Left ventricle myocardium (tissue), 1 donor: Measurements from ENCODE around the gene CTDP1.

DNA sequence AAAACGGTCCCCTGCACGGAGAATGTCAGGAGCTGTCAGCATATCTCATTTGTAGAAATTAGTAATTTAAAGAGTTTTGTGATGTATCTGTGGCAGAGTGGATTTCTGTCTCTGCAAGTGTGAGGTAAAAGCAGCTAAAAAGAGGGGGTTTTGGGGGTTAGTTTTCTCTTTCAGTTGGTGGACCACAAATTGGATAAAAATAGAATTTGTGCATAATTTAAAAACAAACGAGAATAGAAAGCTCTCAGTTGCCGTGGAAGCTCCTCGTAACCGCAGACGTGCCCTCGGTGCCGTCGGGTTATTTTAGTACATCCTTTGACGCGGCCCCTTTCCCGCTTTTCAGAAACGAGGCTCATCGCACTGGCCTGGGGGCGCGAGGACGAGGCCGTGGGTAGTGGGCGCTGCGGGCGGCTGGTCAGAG, 40.1 kb downstream of the NFATC1 start:
- PRO-cap, result no peak

DNA sequence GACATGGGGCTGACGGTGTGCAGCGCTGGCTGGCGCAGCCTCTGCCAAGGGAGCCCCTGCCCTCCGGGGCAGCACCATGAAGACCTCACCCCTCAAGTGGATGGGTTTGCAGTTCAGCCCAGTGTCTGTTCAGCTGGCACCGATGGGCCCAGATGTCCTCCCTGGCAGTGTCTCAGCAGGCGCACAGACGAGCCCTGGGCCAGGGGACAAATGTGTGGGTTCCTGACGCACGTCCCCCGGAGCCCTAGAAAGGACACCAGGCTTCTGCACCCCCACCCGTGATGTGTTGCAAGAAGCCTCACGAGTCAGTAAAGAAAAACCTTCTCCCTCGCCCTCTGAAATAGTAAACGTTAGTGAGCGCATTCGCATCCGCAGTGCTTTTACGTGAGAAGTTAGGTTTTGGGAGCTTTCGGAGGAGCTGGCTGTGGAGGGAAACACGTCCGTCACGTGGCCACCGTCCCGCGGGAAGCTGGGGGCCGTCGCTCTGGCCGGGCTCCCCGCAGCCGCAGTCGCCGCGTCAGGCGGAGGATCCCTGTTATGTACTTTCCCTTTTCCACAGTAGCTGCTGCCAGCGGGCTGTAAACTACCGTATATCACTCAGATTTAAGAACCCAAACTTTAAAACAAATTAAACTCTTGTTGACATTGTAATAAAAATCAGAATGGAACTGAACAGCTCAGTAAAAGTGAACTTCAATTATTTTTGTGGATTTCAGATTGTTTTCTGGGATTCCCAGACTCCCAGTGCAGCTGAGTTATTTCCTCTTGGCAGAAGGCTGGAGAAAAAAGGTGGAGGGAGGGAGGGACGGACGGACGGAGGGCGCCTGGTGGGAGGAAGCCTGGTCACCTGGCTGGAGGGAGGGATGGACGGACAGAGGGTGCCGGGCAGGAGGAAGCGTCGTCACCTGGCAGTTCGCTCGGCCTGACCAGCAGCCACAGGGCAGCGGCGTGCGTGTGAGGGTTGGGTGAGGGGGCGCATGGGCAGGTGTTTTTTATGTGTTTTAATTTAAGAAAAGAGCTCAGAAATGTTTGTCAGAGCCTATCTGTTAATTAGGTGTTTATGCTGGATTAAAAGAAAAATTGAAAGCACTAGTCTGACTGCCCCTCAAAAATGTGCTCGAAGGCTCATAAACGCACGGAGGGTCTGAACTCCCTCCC, 112.1 kb downstream of the NFATC1 start:
- PRO-cap, result bidirectional peak, plus-strand start at position 508 of the sequence, minus-strand start at position 401 of the sequence

DNA sequence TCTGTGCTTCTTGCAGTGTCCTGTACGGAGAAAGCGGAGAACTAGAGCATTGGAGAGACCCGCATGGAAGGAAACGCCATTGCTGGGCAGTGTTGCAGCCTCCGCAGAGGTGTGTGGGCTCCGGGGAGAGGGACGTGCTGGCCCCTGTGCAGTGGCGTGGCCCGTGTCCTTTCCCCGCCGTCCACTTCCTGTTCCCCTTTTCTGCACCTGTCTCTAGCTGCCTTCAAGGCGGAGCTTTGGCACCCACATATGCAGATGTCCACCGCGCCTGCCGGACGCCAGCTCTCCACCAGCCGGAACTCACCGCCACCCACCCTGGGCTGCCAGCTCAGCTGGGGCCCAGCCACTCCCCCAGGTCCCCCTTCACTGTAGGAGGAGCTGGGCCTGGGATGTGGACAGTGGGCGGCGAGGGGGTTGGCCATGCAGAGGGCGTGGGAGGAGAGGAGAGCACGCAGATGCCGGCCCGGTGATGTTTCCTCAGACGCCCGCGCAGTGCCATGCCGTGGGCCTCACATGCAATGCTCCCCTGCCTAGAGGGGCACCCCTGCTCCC, 113.4 kb downstream of the NFATC1 start:
- PRO-cap, result no peak

DNA sequence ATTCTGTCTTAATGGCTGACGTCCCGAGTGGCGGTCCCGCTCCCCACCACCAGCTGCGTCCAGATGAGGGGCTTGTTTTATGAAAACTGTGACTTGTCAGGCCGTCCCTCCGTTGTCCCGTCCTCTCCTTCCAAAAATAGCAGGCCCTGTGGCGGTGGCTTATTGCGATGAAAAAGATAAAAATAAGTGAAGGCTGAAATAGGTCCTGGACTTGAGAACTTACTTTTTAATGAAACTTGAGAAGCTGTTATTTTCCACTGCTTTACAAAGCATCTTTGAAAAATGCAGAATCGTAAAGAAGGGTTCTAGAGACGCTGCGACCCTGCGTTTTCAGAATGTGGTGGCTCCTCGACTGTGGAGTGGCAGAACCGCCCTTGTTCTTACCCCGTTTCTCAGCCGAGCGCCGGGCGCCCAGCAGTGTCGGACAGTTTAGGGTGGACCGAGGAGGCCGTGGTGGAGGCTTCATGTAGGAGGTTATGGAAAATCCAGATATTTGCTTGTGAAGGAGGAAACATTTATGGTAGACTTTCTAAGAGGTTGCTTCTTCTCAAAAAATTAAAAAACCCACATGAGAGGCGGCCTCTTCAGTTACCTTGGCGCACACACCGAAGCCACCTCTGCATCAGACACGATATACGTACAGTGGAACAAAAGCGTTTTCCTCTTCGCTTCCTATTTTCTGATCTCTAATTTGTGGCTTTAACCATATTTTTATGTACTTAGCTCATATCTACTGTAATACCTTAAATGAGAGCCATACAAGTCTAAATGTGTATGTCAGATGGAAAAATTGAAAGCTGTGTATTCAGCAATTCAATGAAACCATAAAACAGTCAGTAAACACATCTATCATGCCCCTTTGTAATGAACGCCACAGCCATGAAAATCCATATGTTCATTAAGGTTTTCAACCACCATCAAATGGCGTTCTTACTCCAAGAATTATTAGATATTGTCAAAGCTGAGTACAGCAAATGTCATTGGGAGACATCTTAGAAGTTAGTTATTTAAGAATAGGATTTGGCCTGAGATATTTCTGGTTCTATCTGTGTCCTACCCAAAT, 120.7 kb downstream of the NFATC1 start:
- PRO-cap, result no peak

DNA sequence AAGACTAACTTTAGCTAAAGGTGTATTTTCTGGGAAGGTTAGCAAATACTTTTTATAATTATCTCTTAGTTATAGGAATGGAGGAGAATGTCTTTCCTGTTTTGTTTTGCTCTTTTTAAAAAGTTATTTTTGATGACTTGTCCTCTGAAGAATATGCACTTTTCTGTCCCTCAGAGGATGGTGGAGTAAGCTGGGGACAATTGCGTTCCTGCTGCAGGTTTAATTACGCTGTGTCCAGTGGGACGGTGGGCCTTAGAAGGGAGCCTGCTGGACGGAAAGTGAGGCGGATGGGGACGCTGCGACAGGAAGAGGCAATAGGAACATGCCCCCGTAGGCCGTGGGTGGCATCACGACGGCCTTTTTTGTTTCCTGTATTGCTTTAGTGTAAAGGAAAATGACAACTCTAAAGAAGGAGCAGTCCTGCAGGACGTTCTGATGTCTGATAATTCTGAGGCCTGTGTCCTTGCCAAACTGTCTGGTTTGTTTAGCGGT, 121.5 kb downstream of the NFATC1 start:
- PRO-cap, result no peak

- PRO-cap, result no peak
These were observed 127.7 kb downstream of the NFATC1 start for GRCh38 chr18:79523136-79524203.

DNA sequence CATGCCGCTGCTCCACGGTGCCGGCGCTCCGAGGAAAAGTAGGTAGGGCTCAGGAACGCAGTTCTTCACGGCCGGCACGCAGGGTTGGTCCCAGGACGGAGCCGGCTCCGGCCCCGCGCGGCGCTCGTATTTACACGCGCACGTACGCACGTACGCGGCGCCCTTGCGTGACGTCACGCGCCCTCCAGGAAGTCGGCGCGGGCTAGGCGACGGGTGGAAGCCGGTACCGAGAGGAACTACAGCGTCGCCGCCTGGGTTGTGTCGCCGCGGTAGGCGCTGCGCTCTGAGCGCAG, at the start of gene CTDP1:
TSS of gene CTDP1 (plus strand) at position 190 of the 293 bp plus-strand sequence.
- PRO-cap, result bidirectional peak, plus-strand start at position 190 of the sequence, minus-strand start at position 132 of the sequence

DNA sequence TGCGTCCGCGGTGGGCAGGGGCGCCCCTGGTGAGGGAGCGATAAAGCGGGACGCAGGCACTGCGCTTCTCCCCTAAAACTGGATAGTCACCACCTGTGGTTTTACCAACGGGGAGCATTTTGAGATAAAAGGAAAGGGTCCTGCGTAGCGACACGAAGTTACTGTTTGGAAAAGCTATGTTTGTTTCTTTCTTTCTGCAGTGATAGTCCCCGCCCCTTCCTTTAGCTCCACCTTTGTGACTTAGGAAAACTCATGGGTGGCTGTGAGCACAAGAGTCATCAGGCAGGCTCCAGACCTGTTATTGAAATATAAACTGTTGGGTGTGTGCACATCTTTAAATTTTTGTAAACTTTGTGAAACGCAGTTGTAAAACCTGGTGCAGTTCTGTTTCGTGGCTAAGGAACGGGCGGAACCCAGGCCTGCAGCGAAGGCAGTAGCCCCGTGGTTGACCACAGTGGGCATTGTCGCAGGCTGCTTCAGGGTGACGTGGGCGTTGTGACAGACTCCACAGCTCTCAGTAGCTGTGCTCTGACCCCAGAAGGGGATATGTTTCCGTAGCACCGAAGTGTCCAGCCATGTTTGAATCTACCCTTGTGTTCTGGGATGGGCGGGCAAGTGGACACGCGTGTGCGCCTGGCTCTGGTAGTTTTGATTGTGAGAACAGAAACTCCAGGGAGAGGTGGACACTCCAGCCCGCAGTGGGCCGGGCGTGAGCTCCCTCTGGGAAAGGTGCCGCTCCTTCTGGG, 905 bp downstream of the CTDP1 start:
- PRO-cap, result unidirectional peak, minus-strand start at position 167 of the sequence

- PRO-cap, result no peak
These were observed 5.7 kb downstream of the CTDP1 start for GRCh38 chr18:79685287-79685800.

- PRO-cap, result no peak
These were observed 31.5 kb downstream of the CTDP1 start for GRCh38 chr18:79711204-79711403.

DNA sequence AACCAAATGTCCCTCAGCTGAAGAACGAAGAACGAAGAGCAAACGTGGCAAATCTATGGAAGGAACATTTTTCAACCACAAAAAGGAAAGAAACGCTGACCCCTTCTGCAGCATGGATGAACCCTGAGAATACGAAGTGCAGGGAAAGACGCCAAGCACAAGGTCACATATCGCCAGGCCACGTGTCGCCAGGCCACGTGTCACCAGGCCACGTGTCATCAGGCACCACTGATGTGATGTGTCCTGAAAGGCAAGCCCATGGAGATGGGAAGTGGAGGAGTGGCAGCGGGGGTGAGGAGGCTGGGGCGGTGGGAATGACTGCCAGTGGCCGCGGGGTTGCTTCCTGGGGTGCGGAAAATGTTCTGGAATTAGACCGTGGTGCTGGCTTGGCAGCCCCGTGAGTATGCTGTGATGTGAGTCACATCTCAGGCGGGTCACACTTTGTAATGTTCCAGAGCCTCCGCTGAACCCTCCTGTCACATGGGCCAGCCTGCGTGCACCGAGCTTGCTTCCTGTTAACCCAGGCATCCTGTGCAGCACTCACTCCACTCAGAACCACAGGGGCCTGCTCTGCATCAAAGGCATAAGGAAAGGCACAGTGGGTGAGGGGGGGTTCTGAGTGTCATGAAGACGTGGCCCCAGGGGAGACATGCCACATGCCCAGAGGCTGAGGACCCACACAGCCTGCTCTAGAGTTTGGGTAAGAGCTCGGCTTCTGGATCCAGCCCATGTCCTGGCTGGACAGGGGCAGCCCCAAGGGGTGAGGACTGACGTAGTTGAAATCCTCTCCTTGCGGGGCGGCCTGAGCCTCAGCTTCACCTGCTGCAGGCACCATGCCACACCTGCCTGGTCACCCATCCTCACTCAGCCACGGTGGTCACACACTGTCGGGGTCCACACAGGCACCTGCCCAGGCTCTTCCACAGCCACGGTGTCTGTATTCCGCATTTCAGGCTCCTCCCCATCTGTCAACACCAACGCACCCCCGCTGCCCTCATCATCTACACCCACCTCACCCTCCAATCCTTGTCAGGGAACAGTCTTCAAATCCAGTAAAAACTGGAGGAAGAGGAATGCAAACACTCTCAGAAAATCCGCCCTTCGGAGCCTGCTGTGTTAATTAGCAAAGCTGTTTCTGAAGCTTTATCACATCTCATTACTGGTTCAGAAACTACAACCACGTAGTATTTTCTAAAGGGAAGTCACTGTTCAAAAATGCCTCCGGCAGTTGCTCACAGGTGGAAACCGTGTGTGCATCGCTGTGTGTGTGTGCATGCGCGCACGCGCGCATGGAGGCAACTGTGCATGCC, 38.7 kb downstream of the SLC66A2 start:
- PRO-cap, result no peak

GRCh38 chr18:79926887-79927627, 24.4 kb downstream of the SLC66A2 start:
- PRO-cap, result no peak

DNA sequence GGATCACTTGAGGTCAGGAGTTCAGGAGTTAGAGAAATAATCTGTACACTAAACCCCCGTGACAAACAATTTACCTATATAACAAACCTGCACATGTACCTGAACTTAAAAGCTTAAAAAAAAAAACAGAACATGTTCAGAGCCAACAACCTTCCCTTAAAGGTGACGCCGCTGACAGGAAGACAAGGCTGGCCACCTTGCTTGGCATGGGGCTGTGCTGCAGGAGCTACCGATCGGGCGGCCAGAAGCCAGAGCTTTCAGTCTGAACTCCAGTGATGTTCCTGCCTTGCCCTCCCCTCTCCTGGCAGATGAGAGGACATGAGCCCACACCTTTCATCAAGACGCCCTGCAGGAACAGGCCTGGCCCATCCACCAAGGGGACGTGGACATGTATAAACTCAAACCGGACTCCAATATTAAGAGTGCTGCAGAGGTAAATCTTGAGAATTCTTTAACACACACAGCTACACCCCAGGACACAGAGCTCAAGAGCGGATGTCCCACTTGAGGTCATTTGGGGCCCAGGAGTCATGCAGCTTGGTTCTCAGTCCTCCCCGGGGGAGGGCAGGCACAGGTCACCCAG, 11.0 kb downstream of the SLC66A2 start:
- PRO-cap, result no peak

DNA sequence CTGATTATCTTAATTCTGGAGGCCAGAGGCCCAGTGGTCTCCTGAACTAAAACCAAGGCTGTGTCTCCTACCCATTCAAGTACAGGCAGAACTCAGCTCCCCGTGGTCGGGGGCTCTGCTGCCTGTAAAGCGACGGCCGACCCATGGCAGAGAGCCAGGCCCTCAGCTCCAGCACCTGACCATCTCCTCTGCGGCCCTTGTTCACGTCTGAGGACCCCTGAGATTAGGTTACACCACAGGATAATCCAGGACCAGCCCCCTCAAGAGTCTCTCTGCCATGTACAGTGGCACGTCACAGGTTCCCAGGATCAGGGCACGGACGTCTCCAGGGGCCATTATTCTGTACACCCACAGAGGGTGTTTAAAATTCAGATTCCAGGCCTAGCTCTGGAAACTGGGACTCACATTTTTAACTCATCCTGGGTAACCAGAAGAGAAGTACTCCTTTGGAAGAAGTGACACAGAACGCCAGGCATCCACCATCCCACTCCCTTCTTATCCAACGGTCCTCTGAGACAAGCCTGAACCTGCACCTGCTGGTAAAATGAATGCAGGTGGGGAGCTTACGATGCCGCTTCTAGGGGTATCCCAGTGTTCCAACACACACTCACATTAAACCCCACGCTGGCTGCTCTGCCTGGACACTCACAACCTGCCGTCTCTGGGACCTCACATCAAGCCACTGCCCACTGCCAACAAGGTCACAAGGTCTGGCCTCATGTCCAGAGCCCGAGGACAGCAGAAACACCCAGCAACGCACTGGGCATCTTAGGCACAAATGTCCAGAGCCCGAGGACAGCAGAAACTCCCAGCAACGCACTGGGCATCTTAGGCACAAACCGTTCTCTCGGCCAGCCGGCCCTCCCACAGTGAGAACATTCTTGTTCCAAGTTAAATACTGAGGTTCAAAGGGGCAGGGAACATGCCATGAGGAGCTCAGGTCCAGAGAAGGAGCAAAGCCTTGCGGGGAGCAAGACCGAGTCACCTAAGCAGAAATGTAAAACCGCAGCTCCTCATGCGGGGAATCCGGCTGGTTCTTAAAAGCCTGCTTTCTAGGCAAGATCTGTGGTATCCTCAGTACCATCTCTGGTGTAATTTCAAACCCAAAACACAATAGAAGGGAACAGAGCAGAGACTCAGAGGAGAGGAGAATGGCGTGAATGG, 10.0 kb downstream of the SLC66A2 start:
- PRO-cap, result no peak

- PRO-cap, result no peak
These were observed 5.8 kb downstream of the SLC66A2 start for GRCh38 chr18:79945586-79946076.

GRCh38 chr18:80196578-80196861, 50.8 kb downstream of the PARD6G start:
- PRO-cap, result no peak